Fibroblast of the aortic adventitia (primary cell): ENCODE data around the gene CAP2.

- CAGE, long polyA plus RNA = no peak
These were observed 2.2 kb upstream of the GMPR start for GRCh38 chr6:16236190-16236543.

DNA sequence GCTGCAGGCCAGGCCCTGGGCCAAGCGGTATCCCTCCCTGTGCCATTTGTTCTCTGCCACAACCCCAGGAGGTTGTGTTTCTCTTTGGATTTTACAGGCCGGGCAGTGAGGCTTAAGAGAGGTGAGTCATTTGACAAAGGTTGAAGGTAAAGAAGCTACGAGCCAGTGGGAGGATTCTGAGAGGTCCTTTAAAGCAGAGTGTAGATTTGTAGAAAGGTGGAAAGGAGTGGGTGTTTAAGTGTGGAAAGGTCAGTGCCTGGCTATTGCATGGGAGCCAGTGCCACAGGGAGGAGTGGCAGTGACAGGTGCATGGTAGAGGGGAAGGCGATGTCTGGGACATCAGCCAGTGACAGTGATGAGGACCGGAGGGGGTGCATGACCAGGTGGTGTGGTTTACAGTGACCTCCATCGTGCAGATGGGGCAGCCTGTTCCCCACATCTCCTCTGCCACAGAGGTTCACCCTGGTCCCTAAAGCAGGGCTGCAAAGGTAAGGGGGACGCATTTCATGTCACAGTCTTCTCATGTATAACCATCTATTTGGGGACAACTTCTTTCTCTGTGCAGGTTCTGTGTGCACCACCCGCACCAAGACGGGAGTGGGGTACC, 39.9 kb downstream of the GMPR start:
- CAGE, long polyA plus RNA = no peak

DNA sequence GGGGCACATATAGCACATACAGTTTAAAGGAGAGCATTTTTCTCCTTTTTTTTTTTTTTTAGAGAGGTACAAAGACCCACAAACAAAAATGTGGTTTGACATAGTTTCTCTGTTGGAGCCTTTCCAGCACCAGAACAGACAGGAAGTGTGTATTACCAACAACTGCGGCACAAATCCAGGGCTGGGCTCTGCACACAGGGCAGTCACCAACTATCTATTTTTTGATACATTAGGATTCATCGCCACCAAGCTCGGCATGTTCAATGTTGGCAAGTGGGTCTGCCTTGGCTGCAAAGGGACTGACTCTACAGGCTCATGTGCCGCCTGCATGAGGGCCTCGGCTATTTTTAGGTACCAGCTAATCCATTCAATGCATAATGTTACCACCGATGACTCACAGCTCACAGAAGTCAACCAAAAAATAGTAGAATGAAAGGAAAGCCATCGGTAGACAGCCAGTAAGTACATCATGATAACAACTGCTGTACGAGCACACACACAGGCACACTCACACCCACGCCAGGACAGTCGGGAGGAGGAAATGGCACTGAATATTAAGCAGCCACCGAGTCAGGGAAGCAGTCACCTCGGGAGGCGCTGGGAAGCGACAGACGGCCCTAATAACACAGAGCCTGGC, 81.5 kb downstream of the GMPR start:
- CAGE, long polyA plus RNA = no peak

GRCh38 chr6:16334663-16335381, 96.4 kb downstream of the GMPR start:
- CAGE, long polyA plus RNA = no peak

DNA sequence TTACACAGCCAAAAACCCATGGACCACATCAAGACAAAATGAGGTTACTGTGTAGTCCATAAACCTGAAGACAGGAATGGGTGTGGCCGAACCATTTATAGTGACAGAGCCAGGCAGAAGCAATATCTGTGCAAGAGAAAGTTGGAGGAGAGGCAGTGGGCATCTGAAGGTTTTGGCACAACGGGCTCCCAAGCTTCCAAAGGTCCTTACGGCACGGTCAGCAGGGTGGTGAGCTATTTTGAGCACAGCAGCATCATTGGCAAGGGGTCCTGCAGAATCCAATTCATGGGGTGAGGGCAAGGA, 202.4 kb downstream of the GMPR start:
- CAGE, long polyA plus RNA = no peak

- CAGE, long polyA plus RNA = no peak
These were observed 235.6 kb downstream of the GMPR start for GRCh38 chr6:16473836-16474528.

DNA sequence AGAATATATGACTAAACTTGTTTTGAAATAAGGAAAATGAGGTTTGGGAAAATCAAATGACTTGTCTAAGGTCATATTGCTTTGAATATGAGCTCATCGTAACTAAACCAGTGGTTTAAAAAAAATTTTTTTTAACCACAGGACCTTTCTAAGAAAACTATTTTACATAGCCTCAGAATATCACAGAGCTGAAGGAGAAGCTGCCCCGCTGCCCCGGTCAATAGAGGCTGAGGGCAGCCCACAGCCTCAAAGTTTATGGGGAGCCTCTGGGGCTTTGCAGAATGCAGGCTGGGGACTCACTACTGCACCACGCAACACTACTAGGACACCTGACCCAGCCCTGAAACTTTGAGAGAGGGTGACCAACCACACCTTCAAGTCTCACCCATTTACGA, 220.3 kb downstream of the ATXN1 start:
- CAGE, long polyA plus RNA = no peak

DNA sequence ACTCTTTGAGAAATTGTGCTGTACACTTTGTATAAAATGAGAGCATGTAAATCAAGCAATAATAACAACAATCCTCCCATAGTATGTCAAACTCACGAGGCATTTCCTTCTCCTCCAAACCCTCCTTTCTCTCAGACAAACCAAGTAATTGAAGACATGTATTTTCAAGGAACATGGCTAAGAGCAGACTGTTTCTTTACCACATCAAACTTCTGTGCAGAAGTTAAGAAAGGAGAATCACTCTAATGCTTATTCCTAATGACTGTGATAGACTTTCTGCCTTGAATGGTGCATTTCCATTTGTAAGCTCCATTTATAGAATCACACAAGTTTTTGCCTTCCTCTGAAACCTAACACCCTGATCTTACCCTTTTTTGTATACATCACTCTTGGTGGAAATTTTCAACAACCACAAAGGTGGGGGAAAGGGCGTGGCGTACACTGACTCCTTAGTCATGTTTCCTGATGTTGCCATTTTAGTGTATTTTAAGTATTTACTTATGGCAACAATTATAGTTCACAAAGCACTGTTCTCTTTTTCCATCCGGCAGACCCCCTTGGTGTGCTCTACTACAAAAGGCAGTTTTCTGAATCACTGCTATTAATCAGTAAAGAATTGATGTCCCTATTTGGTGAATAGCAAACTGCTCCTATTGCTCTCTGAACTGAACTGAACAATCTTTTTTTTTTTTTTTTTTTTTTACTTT, 92.1 kb downstream of the ATXN1 start:
- CAGE, long polyA plus RNA = no peak

DNA sequence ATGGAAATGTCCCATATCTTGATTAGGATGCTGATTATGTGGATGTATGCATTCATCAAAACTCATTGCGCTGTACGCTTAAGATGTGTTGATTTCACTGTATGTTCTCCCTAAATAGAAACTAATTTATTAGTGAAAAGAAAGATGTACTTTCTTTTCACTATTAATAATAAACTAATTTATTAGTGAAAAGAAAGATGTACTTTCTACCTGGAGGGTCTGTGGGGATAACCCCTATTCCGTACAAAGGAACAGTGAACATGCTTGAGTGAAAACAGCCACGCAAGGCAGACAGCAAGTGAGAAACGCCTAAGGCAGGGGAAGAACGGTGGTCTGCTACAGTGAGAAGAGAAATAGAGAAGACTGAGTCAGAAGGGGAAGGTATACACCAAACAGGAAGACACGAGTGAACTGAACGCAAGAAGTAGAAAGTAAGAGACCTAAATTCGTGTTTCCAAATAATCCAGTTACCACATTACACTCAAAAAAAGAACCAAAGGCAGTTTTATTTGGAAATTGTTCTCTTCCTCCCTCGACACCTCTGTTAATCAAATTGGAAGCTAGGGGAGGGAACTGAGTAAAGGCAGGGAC, 49.1 kb downstream of the ATXN1 start:
- CAGE, long polyA plus RNA = no peak

DNA sequence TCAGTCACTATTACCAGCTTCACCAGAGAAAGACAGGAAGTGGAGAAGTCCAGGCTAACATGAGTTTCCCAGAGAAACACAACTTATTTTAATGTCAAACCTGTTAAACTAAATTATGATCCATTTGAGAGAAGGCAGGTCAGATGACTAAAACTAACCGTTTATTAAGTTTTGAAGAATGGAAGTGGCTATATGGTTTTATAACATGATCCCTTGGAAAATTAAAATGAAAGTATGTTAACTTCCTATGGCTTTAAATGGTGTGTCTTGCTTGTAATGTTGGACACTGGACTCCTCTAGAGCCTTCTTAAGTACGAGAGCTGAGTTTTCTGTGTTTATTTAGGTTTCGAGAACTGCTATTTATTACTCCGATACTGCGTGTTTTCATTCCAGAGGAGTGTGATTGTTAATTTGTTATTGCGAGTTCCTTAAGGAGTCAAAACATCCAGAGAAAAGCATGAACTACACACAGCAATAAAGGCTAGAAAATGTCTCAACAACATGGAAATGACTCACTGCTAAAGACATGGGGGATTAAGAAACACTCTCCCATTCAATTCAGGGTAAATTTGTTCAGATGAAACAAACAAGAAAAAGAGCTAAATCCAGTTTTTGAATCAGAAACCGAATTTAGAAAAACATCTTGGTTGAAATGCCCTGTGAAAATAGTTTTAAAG, 36.2 kb downstream of the ATXN1 start:
- CAGE, long polyA plus RNA = no peak

DNA sequence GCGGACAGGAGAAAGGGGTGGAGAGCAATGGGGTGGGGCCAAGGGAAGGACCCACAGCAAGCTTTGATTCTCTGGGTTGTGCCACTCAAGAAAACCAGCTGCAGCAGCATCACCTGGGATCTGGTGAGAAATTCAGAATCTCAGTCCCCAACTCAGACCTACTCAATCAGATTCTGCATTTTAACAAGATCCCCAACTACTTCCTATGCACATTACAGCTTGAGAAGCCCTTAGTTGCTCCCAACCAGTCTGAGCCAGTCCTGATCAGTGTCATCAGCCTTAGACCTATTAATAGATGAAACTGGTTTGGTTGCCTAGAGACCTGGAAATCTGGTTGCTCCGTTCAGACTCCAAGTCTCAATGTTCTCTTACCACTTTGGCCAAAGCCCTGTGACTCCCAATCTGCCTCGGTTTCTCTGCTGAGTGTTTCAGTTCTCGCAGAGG, 20.0 kb upstream of the ATXN1 start:
- CAGE, long polyA plus RNA = no peak

DNA sequence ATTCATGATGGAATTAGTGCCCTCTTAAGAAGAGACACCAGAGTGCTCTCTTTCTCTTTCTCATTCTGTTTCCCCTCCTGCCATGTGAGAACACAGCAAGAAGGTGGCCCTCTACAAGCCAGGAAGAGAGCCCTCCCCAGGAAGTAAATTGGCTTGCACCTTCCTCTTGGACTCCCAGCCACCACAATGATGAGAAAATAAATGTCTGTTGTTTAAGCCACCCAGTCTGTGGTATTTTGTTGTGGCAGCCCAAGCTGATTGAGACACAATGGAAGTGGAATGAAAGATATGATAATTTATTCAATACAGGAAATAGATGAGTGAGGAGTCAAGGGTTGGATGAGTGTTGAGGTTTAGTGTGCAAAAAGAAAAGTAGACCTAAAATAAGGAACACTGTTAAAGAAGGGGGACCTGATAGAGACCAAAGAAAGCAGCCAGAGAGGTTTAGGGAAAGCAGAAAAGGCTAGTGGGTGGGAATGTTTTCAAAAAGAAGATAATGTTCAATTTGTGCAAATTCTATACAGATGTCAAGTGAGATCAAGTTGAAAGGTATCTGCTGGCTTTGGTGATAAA, 26.0 kb upstream of the ATXN1 start:
- CAGE, long polyA plus RNA = no peak

DNA sequence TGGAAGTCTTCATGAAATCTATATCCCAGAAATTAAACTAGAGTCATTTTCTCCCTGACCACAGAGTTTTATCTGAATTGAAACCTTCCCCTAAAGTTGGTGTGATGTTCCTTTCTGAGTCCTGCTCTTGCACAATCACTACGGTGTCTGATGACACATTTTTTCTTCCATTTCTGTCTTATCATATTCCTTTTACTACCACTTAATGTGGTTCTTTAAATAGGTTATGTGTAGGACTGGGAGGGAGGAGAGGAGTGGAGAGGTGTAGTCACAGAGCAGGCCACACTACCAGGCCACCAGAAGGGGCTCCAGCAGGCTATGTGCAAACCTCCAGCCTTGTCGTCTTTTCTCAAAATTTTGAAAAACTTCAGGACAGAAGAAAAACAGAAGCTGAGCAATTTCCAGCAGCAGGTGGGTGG, 39.7 kb upstream of the ATXN1 start:
- CAGE, long polyA plus RNA = no peak

DNA sequence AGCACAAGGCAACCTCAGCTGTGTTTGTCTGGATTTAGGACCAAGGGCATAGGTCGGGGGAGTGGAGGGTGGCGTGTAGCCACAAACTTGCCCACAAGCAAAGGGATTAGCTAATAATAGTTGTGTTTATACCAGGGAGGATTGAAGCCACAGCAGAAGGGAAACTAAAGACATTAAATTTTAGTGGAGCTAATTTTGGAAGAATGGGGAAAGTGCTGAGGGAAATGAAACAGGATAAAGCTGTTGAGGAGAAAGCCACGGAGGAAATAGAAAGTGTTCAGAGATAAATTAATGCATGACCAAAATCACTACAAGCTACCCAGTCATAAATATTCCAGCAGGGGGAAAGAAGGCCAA, 115.7 kb upstream of the STMND1 start:
- CAGE, long polyA plus RNA = no peak

GRCh38 chr6:17277229-17277837, 3.8 kb upstream of the RBM24 start:
- CAGE, long polyA plus RNA = no peak

DNA sequence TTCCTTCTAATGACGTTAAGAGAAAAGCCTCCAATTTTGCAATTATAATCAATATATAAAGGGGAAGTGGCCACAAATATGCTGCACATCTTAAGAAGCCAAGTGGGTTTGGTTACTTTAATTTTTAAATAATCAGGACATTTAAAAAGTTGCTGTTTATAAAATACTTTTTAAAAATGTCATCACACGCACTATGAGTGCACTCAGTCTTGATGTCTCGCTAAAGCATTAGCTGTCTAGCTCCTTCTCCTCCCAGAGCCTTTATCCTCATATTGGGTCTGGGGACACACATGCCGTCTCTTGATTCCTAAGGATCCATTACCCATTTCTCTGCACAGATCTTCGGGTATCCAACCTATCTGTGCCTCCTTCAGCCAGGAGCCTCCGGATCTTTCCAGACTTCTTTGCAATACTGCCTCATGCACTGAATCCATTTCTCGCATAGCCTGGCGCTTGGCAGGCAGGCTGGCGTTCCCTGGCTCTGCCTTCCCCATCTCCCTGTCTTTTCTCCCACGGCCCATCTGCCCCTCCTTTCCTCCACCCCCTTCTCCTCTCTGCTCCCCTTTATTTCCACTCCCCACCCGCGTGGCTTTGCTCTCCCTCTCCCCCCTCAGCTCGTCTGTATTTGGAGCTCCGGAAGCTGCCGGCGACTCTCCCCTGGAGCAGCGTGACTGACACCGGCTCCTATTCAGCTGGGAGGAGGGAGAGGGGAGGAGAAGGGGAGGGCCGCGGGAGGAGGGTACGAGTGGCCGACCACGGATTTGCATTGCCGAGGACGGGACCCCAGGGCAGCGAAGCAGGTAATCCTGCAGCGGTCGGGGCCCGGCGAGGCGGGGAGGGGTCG, at the start of gene CAP2:
TSS of gene CAP2 (plus strand) at position 649 of the 844 bp plus-strand sequence.
- CAGE, long polyA plus RNA = no peak

DNA sequence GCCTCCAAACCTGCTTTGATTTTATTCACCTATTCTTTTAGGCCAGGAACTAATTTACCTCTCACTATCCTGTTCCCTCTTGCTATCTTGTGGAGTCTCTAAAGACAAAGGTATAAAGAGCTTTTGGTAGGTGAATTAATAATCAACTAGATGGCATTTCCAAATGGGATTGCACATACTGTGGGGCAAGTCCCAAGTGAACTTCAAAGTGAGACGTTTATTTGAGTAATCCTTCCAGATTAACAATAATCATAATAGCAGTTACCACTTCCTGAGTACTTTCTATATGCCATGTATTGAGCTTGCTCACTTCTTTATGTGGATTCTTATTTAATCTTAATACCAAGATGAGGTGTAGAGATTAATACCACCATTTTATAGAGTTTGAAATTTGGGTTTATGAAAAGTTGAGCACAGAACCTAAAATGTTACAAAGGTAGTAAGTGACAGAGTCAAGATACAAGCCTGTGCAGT, 2.9 kb downstream of the FAM8A1 start:
- CAGE, long polyA plus RNA = no peak

GRCh38 chr6:17729409-17729678, 22.6 kb upstream of the NUP153 start:
- CAGE, long polyA plus RNA = no peak

DNA sequence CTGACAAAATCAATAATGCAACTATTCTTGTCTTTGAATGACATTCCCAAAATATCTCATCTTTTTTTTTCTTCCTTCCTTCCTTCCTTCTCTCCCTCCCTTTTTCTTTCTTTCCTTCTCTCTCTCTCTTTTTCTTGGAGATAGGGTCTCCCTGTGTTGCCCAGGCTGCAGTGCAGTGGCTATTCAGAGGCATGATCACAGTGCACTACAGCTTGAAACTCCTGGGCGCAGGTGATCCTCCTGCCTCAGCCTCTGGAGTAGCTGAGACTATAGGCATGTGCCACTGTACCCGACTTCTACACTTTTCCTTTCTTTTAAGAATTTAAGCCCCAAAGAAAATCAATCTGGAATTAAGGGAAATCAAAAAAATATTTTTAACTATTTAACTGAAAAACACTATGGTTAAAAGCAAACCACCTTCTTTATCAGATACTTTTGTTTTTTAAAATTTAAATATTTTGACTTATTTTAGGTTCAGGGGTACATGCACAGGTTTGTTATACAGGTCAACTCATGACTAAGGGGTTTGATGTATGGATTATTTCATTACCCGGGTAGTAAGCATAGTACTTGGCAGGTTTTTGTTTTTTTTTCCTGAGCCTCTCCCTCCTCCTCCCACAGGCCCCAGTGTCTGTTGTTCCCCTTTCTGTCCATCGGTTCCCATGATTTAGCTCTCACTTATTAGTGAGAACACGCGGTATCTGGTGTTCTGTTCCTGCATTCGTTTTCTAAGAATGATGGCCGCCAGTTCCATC, 105.2 kb upstream of the NUP153 start:
- CAGE, long polyA plus RNA = no peak

GRCh38 chr6:17851823-17852185, 135.6 kb downstream of the KIF13A start:
- CAGE, long polyA plus RNA = no peak